Skin of body (tissue), 2 donors: ENCODE results near the genes MBD3L5 and MCOLN1.

DNA sequence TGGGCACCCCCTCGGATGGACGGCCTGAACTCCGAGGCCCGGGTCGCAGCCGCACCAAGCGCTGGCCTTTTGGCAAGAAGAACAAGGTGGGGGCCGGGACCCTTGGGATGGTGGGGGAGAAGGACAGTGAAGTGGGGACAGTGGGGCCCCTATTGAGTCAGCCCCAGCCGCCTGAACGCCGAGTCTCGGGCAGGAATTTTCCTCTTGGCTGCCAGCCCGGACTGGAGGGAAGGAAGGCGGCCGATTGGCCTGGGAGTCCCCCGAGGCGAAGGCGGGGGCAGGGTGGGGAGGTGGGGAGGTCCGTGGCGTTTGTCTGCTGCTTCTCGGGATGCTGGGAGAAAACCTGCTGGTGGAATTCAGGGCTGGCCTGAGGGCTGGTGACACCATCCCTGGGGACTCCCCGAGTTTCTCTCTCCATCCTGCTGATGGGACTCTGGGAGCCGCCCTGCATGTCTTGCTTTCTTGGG, 5.5 kb downstream of the TRIP10 start:
- RAMPAGE, long total RNA, result no peak

- RAMPAGE, long total RNA, result no peak
These were observed 14.9 kb downstream of the MBD3L2B start for GRCh38 chr19:7006147-7006915.

GRCh38 chr19:7030178-7030876, at the start of gene MBD3L5:
Gene MBD3L5 (plus strand): TSS chr19:7030578.
- RAMPAGE, long total RNA, result no peak

- RAMPAGE, long total RNA, result no peak
These were observed 15.0 kb downstream of the ZNF557 start for GRCh38 chr19:7084138-7085174.

GRCh38 chr19:7197714-7198675, 96.2 kb downstream of the INSR start:
- RAMPAGE, long total RNA, result no peak

GRCh38 chr19:7344732-7345469, 3.8 kb upstream of the ARHGEF18 start:
- RAMPAGE, long total RNA, result no peak

DNA sequence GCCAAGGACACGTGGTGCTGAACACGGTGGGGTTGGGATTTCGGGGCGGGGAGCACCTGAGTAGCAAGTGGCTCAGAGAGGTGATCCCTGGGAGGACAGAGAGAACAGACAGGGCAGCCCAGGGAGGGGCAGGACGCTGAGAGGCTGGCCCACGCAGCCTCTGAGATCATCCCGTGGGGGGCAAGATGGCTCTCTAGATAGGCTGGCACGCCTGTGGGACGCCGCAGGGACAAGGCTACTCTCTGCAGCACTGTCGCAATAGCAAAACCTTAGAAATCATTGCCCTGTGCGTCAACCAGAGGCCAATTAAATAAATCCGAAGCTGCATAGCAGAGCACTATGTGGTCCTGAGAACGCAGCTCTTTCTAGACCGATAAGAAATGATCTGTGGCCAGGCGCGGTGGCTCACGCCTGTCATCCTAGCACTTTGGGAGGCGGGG, 5.1 kb downstream of the PEX11G start:
- RAMPAGE, long total RNA, result no peak

GRCh38 chr19:7516879-7517367, 1.0 kb downstream of the ZNF358 start:
- RAMPAGE, long total RNA, result no peak

- RAMPAGE, long total RNA, result no peak
These were observed at the start of gene MCOLN1 for GRCh38 chr19:7522097-7522878. Gene MCOLN1 (plus strand): TSS chr19:7522624.

DNA sequence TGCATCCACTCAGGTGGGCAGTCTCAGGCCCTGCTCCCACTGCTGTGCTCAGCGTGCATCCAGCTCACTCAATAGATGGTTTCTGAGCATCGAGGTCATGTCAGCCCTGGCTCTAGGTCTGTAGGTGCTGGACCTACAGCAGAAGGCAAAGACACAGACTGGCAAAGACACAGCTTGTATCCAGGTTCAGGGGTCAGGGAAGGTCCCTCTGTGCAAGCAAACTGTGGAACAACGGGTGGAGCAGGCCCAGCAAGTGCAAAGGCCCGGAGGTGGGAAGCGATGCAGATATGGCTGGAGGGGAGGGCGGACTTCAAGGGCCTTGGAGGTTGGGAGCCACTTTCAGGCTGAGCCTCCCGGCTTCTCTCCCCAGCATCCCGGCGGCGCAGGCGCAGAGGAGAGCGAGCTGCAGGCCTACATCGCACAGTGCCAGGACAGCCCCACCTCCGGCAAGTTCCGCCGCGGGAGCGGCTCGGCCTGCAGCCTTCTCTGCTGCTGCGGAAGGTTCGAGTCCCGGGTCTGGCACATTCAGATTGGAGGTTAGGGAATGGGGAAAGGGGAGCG, 2.3 kb upstream of the PNPLA6 start:
- RAMPAGE, long total RNA, result no peak

- RAMPAGE, long total RNA, result no peak
These were observed 803 bp upstream of the PNPLA6 start for GRCh38 chr19:7534834-7534993.

DNA sequence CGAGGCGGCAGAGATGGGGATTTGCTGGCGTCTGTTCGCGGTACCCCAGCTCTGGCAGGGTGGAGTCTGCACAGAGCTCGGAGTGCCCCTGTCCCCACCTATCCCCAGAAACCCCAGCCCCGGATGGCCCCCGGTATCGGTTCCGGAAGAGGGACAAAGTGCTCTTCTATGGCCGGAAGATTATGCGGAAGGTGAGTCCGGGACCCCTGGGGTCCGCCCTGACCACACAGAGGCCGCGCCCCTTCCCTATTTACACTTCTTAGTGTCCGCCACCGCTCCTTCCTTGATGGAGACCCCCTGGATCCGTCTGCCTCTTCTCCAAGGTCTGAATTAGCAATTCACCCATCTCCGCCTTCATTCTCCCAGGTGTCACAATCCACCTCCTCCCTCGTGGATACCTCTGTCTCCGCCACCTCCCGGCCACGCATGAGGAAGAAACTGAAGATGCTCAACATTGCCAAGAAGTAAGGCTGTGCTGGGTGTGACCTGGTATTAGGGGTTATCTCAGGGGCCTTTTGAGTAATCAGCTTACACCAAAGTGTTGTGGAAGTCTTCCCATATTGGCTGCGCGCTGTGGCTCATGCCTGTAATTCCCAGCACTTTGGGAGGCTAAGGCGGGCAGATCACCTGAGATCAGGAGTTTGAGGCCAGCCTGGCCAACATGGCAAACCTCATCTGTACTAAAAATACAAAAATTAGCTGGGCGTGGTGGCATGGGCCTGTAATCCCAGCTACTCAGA, 736 bp downstream of the PNPLA6 start:
- RAMPAGE, long total RNA, result no peak

GRCh38 chr19:7618335-7618759, 11.0 kb downstream of the XAB2 start:
- RAMPAGE, long total RNA, result no peak

GRCh38 chr19:7718633-7719010, 13.3 kb downstream of the CLEC4G start:
- RAMPAGE, long total RNA, result no peak

- RAMPAGE, long total RNA, result no peak
These were observed 7.3 kb downstream of the CD209 start for GRCh38 chr19:7739806-7740604.

- RAMPAGE, long total RNA, result no peak
These were observed 1.5 kb downstream of the EVI5L start for GRCh38 chr19:7831414-7832079.

GRCh38 chr19:7861706-7862758, 12.2 kb downstream of the PRR36 start:
- RAMPAGE, long total RNA, result no peak

- RAMPAGE, long total RNA, result no peak
These were observed 570 bp downstream of the PRR36 start for GRCh38 chr19:7873537-7874102.

DNA sequence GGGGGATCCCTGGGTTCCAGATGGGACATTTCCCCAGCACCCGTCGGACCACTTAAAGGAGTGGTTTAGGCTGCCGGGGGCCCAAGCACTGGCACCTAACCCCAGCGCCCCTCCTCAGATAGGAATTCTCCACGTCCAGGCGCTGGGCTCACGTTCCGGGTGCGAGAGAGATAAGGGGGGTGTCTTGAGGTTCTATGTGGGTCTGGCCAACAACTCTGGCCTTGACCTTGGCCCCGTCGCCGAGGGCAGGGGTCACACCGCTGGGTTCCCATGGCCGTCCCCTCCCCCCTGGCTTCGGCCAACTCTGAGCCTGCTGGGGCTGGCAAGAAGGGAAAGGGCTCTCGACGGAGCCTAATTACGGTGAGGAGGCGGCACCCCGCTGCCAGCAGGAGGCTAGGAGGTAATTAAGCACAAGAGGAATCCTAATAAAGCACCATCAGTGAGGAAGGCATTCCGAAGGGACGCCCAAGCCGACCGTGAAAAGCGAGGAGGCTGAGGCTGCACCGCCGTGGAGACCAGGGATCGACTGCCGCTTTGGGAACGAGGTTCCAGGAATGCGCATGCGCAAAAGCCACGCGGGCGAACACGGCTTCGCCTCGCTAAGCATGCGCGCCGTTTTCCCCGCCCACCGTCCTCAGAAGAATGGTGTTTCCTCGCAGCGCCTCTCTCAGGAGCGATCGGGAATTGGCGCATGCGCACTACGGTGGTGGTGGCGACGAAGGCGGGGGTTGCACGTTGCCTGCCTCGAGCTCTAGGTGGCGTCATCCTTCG, 505 bp upstream of the MAP2K7 start:
- RAMPAGE, long total RNA, result no peak

GRCh38 chr19:7908605-7908998, 4.9 kb downstream of the MAP2K7 start:
- RAMPAGE, long total RNA, result no peak